ENCODE measurements around the gene IRF8.

- RRBS = 2% methylated on average over 44 of the region's 110 CpGs
These were observed at the start of gene IRF8 for GRCh38 chr16:85898446-85899608. TSS of gene IRF8 (plus strand) at chr16:85899162.

DNA sequence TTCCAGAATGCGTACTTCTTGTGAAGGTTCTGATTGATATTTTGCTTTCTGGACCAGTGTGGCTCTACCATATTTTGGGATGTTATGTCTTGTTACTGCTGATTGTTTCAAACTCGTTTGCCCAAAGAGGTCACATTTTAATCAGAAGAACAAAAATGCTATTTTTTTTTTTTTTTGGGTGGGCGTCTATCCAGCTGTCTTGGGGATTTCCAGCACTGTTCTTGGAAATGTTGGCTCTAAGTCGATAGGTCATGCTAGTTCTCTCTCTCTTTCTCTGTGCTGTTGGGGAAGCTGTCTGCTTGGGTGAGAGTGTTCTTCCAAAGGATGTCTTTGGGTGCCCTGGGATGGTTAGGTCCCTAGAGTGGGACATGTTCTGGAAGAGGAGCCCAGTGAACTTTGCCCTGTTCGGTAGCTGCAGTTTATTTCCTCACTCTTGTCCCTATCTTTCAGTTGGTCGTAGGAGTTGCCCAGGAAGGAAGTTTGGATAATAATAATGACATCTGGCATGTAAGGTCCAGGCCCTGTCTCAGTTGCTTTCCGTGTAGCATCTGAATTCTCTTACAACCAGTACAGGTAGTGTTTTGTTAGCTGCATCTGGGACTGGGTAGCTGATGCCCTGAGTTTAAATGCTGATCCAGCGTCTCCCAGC lies 2.9 kb downstream of the IRF8 start:
- RRBS = no CpG with 5 or more reads among the region's 8 CpGs

DNA sequence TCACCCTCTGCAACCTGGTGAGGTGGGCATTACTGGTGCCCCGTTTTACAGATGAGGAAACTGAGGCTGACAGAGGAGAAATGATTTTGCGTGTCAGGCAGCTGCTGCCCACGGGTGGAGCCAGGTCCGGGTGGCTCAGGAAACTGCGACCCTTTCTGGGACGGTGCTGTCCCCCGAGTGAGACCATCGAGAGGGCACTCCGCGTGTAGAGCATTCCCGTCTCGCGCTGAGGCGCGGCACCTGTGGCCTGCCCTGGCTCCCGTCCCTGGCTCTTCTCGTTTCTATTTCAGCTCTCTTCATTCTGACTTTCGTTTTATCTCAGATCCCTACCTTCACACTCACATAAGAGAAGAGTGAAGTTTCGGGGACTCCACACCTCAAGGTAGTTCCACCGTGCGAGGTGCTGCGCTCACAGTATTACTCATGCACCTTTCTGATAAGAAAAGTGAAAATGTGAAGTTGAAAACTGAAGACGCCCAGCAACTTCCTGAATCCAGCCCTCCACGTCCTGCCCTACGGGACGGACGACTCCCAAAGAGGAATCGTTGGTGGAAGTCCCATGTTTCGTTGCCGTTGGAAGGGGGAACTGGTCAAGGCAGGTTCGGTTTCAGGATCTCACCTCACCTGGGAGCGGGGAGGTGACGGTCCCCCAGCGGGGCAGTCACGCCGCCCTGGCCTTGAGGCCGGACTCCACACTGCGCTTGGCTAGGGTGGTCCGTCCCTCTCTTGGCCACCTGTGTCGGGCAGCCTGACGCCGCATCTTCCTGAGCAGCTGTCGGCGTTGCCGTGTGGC lies 48.8 kb downstream of the IRF8 start:
- RRBS = no CpG with 5 or more reads among the region's 45 CpGs

- RRBS = no CpG with 5 or more reads among the region's 12 CpGs
These were observed 76.0 kb downstream of the IRF8 start for GRCh38 chr16:85974668-85975712.

GRCh38 chr16:85986656-85987627 lies 88.0 kb downstream of the IRF8 start:
- RRBS = no CpG with 5 or more reads among the region's 12 CpGs

DNA sequence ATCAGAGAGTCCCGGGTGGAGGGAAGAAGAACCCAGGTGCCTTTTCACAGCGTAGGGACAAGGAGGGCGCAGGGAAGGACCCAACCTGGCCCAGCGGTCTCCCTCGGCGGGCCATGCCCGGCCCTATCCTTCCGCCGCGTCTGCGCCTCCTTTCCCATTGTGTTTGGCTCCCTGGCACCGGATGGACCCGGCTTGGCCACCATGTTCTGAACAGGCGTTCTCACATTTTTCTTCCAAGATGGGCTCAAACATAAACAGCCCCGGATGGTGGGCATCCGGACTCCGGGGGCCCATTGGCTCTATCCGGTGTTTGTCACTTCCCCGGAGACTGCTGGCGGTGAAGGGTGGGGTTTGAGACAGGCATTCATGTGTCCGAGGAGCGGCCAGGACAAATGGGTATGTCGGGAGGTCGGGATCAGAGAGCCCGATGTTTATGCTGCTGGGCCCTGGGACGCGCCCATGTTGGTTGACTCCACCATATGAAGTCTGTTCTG lies 188.1 kb downstream of the IRF8 start:
- RRBS = 90% methylated on average over 9 of the region's 27 CpGs

GRCh38 chr16:86194455-86194799 lies 295.5 kb downstream of the IRF8 start:
- RRBS = no CpG with 5 or more reads among the region's 6 CpGs

- RRBS = no CpG with 5 or more reads among the region's 19 CpGs
These were observed 295.9 kb downstream of the IRF8 start for GRCh38 chr16:86194800-86195359.

DNA sequence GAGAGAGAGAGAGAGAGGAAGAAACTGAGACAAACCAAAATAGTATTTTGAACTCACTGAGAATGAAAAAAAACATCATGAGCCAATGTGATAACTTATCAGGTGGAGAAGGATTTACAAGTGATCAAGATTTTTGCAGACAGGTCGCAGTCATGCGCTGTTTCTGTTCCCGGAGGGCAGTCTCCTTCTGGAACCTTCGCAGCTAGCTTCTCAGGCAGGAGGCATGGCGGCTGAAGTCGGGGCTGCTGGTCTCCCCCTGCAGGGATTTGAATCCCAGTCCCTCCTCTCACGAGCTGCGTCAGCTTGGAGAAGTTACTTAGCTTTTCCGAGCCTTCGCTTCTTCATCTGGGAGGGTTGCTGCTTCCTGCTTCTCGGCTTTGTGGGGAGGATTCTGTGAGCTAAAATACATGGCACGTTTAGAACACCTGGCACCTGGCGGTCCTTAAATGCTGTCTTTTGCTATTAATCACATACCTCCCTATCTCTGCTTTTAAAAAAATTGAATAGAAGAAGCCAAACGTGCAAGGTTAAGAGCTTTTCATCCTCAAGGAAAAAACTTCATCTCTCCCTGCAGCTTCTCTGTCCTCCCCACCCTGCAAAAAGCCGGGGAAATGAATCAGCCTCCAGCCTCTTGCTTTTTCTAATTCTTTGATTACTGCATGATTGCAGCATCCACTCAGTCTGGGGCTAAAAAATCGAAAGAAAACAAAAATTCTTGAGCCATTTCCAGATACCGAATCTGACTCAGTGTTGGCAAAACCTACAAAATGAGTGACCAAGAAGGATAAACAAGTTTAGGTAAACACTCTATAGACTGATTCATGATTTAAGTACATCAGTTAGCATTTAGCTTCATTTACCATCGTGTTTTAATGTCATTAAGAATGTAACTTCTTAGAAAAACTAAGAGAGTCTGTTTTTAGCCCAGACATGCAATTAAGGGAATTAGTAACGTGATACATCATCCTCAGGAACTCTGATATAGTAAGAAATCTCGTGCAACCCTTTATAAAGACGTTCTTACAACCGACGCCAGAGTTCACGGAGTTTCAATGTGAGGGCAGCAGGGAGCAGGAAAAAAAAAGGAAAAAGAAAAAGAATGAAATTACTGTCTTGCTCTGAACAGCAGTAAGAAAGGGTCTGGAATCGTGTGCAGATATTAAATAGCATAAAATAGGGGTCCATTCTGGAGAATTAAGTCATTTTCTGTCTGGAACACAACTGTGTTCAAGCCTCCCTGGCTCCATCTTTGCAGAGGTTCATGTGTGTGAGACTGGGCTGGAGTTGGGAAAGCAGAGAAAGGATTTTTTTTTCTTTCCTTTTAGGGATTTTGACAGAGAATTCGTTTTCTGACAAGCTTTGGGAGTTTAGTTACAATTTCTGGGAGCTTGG lies 287.4 kb upstream of the FOXF1 start:
- RRBS = no CpG with 5 or more reads among the region's 26 CpGs

DNA sequence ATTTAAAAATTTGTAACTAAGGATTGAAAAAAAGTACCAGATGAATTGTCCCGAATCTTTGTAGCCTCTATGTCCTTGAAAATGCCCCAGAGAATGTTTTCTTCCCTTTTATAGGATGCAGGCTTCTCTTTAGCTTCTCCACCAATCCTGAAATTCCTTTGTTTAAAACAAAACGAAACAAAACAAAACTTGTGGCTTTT lies 269.7 kb upstream of the FOXF1 start:
- RRBS = no CpG with 5 or more reads among the region's 2 CpGs

DNA sequence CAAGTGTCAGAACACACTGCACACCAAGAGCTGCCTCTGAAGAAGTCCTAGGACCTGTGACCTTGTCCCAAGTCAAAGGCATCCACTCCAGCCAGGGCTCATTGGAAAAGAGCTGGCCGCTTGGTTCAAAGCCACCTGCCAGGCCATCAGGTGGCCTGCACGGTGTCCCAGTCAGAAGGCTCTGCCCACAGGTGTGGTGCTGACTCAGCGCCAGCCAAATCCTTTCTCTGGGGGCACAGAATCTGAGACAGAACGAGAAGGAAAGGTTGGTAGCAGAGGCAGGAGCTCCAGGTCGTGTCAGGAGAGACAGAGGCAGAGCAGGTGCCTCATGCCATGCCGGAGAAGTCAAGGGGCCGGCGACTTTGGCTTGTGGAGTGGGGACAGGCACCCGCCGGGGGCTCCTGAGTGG lies 128.3 kb upstream of the FOXF1 start:
- RRBS = 84% methylated on average over 2 of the region's 10 CpGs

GRCh38 chr16:86430784-86431373 lies 79.4 kb upstream of the FOXF1 start:
- RRBS = no CpG with 5 or more reads among the region's 8 CpGs

DNA sequence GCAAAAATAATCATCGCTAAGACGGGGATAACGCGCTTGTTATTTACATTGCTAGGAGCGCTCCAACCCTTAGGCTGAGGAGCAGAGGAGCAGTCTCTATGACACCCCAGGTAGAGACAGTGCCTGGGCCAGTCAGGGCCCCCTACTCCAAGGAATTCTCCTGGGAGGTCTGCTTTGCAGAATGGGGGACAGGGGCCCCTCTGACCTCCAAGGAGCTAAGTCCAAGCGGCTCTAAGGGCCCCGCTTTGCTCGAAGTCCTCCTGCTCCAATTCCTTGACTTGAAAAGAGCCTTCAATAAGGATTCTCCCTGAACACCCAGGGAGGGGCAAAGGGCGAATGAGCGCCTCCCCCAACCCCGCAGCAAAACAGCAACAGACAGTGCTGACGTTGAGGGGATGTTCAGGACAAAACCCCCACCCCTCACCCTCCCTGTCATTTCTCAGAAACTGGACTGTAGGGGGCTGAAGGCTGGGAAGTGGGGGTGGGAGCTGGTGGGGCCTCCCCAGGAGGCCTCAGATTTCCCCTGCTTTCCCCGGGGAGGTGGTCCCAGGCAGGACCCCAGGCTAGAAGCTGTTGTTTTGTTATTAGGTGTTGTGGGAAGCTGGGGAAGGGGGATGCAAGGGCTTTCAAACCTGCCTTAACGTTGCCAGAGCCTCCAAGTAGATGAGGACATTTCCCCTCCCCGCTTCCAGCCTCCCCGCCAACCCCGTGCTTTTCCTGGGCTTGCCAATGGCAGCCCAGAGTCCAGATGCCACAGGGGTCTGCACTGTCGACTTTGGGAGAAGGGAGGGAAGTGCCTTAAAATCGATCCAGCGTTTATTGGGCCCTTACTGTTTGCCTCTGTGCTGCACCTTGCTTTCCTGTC lies 10.1 kb upstream of the FOXF1 start:
- RRBS = no CpG with 5 or more reads among the region's 20 CpGs

GRCh38 chr16:86502025-86502719 lies 8.2 kb upstream of the FOXF1 start:
- RRBS = 5% methylated on average over 3 of the region's 18 CpGs

DNA sequence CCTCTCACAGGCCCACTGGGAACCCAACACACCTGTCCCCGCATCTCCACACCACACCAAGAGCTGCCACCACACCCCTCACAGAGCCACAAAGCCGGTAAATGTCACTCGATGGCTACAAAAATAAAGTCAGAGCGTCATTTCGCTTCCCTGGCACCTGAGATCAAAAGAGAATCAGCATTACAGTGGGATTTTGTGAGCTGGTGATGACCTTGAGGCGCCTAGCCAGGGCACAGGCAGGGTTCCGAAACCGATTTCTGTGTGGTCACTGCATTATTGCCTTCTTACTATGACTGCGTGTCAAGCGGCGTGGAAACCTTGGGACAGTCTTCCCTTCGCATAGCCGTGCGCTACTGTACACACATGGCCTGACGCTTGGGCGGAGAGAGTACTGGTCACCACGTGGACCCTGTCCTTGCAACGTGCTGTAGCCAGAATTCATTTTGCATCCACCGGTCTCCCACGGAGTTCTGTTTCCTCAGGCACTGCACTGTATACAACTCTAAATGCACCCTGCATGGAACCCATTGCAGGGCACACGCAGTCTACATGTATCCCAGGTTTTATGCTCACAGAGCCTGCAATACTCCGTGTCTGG lies 5.9 kb upstream of the FOXF1 start:
- RRBS = no CpG with 5 or more reads among the region's 22 CpGs

GRCh38 chr16:86512586-86513500 lies 2.5 kb downstream of the FOXF1 start:
- RRBS = 4% methylated on average over 4 of the region's 42 CpGs

GRCh38 chr16:86571255-86572081 lies 4.8 kb downstream of the FOXC2 start:
- RRBS = no CpG with 5 or more reads among the region's 22 CpGs

DNA sequence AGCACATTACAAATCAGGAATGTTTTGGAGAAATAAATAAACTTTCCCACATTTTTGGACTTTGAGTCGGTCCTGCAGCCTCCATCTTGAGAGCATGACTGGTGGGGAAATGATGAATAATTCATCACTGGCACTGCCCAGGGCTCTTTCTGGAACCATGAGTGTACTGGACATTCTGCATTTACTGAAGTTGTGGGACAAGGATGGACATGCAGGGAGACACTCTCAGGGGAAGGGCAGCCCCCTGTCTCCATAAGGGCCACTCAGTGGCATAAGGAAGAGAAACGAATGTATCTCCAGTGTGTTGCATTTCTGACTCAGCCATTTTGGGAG lies 8.0 kb downstream of the FOXL1 start:
- RRBS = no CpG with 5 or more reads among the region's 2 CpGs

DNA sequence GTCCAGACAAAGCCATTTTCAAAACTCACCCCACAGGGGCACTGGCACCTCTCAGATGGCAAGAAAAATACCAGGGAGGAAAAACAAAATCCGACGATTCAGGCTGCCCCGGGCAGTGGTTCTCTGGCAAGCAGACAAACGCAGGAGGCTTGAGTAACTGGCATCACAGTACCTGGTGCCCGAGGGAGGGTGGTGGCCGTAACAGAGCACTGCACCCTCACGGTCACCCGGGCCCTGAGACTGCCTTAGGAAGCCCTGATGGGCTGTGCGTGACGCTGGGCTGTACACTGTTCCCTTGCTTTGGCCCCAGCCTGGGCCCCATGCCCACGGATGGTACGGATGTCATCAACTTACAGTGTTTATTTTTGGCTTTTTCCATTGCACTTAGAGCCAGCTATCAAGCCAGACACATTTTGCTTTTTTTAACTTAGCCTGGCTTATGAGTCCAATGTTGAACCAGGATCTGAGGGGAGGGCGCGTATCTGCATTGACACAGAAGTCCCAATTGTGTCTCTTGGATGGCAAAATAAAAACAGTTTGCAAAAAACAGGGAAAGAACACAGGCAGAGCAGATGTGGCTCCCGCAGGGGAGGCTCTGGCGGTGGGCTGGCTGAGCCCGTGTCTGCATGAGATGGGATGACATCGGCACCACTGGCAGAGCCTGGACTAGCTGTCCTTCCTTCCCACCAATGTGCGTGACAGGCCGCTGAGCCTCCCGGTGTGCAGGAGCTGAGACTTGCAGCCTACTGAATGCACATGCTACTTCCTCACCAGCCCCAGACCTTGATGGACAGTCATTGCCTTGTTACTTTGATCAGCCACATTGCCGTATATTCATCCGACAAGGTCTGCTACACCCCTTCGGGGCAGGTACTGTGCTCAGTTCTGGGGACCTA lies 287.7 kb downstream of the FOXL1 start:
- RRBS = no CpG with 5 or more reads among the region's 24 CpGs

GRCh38 chr16:86984790-86985198 lies 332.4 kb downstream of the C16orf95 start:
- RRBS = no CpG with 5 or more reads among the region's 11 CpGs

All from renal cortical epithelial cell (primary cell).